HTERT-HM (cell line): ENCODE measurements around a stretch of chr6.

- RRBS, result no CpG with 5 or more reads among the region's 8 CpGs
These were observed 326.8 kb downstream of the PACRG start for GRCh38 chr6:163054538-163054973.

DNA sequence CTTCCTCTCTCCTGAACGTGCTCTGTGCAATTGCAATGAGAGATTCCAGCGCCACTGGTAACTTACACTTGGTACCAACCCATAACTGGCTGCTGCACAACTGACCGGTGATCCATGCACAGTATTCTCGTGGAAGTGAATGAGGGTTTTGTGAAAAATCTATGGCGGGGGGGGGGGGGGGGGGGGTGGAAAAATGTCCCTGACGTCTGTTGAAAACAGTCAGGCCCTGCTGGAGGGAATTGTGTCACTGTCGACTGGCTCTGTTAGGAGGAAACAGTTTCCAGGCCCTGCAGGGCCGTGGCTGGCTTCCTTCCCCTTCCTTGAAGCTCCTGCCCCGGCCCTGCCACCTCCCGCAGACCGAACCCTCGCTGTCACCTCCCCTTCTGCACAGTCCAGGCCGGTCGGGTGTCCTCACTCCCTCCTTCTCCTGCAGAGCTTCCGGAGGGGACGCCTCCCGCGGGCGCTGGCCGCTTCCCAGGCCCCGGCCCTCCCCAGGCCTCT, 265.7 kb upstream of the QKI start:
- RRBS, result 19% methylated on average over 11 of the region's 21 CpGs

- RRBS, result no CpG with 5 or more reads among the region's 5 CpGs
These were observed 99.3 kb upstream of the QKI start for GRCh38 chr6:163315209-163315699.

DNA sequence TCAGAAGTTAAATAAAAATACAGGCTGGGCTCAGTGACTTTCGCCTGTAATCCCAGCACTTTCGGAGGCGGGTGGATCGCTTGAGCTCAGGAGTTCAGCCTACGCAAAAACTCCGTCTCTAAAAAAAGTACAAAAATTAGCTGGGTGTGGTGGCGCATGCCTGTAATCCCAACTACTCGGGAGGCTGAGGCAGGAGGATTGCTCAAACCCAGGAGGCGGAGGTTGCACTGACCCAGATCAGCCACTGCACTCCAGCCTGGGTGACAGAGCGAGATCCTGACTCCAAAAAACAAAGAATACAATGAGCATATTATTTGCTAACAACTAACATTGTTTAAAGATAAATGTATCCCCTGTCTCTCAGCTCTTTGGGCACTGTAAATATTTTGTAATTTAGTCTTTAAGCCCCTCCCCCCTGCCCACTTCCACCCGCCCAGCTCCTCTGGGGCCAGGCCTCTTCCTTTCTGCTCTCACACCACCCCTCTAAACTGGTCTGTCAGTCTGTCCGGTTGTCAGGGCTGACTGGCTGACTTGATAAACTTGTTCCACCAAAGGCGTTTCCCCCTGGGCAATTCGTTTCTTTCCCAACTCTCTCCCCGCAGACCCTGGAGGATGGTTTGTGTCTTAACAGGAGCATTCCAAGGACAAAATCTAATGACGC, 62.4 kb upstream of the QKI start:
- RRBS, result 94% methylated on average over 1 of the region's 16 CpGs

GRCh38 chr6:163353905-163354576, 60.5 kb upstream of the QKI start:
- RRBS, result 13% methylated on average over 1 of the region's 13 CpGs

DNA sequence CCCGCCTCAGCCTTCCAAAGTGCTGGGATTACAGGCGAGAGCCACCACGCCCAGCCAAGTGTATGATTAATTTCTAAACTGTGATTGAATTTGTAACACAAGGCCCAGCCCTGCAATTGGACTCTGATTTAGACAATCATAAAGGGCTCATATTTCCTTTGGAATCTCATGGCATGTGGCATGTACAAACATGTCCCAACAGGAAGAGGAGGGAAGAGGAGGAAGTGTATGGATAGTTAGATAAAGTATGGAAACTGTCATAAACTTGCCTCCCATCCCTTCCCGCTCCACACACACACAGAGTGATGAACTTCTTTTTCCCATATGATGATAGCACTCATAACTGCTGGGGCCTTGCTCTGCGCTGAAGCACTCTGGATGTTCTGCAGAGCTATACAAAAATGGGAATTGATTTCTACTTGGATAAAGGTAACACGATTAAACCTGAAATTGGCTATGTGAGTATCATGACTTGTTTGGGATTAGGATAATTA, 27.1 kb upstream of the QKI start:
- RRBS, result no CpG with 5 or more reads among the region's 6 CpGs

- RRBS, result no CpG with 5 or more reads among the region's 1 CpG
These were observed 54.5 kb downstream of the QKI start for GRCh38 chr6:163469080-163469345.

- RRBS, result no CpG with 5 or more reads among the region's 11 CpGs
These were observed 162.0 kb downstream of the QKI start for GRCh38 chr6:163576130-163577285.

DNA sequence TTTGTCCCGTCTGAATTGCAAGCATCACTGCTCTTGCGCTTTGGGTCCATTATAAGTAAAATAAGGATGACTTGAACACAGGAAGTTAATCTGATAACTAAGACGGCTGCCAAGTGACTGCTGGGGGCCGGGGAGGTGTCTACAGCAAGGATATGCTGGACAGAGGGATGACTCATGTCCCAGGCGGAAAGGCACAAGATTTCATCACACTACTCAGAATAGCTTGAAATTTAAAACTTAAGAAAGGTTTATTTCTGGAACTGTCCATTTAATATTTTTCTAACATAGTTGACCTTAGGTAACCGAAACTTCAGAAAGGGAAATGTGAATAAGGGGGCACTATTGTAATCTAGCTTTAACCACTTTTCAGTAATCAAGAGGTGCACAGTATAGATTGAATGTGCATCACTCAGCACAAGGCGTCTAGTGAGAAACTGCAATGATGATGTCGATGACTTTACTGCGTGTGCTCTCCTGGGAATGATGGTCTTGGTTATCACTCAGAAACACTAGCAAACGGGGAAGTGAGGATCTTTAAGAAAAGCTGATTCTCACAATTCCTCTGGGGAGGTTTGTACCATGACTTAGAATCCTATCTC, 171.4 kb downstream of the QKI start:
- RRBS, result no CpG with 5 or more reads among the region's 10 CpGs

DNA sequence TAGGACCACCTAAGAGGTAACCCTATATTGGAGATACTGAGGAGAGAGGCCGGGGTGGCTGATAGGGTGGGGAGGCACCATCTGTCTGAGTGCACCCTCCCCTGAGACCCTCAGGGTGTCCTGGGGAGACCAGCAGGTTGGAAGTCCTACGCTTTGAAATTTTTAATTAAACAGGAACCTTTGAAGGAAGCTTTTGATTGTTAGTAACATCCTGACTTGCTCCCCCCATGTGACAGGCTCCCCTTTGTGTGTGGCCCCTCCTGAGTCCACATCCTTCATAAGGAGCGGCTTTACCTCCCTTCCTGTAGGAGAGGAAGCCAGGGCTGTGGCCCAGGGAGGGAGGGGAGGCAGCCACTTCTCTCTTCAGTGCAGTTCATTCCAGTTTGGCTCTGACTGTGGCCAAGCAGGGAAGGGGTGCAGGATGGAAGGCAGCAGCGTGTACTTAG, 295.0 kb downstream of the QKI start:
- RRBS, result no CpG with 5 or more reads among the region's 4 CpGs

DNA sequence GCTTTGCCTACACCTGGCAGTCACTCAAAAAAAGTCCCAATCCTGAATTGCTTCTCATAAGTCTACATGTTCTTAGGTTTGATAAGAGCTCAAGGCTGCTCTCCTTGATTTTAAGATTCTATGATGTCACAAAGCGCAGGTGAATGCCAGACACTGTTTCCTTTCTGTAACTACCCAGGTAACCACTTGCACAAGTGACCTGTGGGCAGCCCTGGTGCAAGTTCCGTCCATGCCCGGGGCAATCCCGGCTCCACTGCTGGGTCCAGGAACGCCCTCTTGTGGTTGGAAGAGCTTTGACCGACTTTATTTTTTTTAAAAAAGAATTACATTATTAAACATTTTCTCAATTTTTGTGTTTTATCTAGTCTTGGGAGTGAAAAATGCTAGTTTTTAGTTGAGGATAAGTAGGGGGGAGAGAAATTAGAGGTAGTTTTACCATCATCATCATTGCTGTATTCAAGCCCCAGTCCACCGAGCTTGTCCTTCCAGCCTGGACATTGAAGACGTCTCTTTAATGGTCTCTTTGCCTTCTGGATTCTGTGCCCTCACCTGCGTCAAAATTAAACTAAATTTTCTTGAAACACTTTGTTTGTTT, 695.3 kb downstream of the QKI start:
- RRBS, result no CpG with 5 or more reads among the region's 9 CpGs

DNA sequence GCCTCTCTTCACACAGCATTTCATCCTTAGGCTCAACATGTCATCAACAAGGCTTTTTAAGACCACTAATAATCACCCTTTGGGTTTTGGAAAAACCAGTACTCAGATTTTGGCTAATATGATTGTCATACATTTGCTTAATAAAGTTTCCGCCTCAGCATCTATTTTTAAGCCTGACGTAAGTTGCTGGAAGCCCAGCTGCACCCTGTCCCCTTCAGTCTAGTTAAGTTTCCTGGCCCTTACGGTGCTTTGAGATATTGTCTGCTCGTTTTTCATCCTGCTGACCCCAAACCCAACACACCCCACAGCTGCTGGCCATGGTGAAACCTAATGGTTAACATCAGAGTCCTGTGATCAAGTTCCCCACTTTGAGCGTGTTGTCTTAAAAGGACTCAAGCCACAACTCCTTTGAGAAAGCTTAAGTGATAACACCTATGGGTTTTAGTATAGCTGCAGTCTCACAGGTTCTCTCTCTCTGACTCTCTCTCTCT, 802.2 kb downstream of the C6orf118 start:
- RRBS, result no CpG with 5 or more reads among the region's 5 CpGs

DNA sequence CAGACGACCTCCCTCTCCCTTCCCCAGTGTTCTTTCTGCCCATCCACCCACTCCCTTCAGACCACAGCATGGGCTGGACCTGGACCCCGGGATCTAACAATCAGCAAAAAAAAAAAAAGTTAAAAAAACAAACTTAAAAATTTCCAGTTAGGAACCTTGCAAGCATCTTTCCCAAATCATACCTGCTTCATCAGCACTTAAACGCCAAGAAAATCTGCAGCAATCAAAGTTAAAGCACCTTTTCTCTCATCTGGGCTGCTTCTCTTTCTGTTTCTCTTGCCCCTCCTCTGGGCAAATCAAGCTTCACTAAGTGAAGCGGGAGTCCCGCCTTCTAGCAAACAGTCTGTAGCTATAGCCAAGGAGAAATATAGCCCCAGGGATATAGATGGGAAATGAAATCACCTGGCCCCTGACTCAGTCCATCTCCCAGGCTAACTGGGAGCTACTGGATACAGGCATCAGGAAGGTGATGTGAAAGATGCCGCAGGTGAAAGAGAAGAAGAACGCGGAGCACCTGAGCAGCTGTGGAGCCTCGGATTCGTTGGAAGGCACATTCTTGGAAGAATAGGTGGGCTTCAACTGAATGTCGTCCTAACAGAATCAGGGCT, 481.9 kb downstream of the C6orf118 start:
- RRBS, result no CpG with 5 or more reads among the region's 11 CpGs

- RRBS, result no CpG with 5 or more reads among the region's 3 CpGs
These were observed 432.6 kb downstream of the C6orf118 start for GRCh38 chr6:164876831-164877123.

DNA sequence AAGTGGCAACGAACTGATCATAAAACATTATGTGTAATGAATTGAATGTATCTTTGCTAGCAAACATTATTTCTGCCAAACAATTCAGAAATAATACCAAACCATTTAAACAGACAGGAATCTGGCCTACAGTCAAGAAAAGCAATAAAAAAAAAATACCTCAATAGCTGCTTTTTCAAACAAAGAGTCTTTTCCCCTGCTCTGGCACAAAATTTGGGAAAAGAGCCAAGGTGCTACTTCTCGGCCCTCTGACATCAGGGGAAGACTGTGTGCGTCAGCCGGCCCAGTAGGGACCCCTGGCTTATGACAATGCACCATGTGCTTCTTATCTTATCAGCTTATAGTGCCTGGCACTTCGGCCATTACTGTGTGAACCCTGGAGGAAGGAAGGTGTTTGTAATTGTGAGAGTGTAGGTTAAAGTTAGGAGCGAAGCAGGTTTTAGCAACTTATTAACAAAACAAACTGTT, 89.4 kb downstream of the PDE10A start:
- RRBS, result no CpG with 5 or more reads among the region's 6 CpGs

DNA sequence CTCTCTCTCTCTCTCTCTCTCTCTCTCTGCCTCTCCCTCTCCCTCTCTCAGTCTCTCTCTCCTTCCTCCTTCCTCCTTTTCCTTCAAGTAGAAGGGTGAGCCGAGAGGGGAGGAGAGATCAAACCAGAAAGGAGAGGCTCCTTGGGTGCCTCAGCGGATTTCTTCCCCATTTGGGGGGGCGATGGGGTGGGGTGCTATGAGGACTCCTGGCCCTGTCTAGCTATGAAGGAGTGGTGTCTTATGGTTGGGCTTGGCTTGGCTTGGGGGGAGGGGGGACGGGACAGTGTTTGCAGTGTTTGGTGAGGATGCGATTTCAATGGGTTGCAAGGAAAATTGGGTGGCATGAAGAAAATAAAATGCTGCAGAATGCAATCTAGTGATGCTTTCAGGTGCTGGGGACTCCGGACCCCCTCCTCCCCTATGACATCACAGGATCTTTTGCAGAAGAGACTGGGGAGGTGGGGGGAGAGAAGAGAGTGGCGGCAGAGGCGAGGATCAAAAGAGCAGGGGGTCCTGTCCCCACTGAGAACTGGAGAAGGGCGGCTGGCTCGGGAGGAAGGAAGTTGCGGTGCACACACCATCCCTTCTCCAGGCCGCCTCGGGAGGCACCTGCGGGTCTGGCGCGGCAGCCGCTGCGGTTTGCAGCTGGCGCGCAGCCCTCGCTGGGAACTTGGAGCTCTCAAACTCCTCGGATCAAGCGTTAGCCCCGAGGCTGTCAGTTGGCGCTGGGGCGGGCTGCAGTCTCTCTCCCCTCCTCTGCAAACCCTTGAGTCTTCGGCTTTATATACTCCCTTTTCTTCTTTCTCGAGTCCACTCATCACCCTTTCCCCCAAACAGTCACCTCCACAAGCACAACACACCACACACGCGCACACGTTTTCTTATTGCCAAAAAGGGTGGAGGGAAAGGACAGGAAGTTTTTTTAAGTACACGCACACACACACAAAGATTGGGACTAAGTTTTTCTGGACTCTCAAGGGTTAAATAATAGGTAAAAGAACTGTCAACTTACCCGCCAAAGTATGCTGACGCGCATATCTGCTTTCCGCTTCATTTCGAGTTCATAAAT, 180.8 kb downstream of the TBXT start:
- RRBS, result no CpG with 5 or more reads among the region's 37 CpGs

- RRBS, result 20% methylated on average over 5 of the region's 30 CpGs
These were observed 162.3 kb downstream of the TBXT start for GRCh38 chr6:166005150-166005942.

- RRBS, result no CpG with 5 or more reads among the region's 8 CpGs
These were observed 1.1 kb upstream of the PRR18 start for GRCh38 chr6:166309199-166309738.

GRCh38 chr6:166360869-166361637, 18.7 kb upstream of the SFT2D1 start:
- RRBS, result no CpG with 5 or more reads among the region's 7 CpGs

- RRBS, result no CpG with 5 or more reads among the region's 29 CpGs
These were observed 96.2 kb upstream of the MPC1 start for GRCh38 chr6:166478758-166479570.